SK-N-DZ (cell line): ENCODE measurements around a stretch of chr3.

DNA sequence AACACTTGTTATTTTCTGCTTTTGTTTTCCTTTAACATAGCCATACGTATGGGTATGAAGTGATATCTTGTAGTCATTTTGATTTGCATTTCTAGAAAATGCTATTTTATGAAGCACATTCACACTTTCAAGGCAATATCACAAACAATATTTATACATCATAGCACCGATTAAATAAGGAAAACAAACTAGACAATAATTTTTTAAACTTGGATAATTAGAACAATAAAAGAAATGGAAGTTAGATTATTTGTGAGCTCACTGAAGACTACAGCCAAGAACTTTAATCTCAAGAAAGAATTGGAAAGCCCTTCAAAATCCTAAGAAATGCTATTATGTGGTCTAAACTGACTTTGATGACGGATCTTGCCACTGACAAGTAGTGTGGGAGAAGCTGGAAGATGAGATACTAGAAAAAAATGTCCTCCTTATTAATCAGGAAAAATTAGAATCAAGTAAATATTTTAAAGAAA is 15.3 kb downstream of the RTP3 start:
RAMPAGE:
- cytosol, long total RNA = no peak
- nucleus, long total RNA = no peak

DNA sequence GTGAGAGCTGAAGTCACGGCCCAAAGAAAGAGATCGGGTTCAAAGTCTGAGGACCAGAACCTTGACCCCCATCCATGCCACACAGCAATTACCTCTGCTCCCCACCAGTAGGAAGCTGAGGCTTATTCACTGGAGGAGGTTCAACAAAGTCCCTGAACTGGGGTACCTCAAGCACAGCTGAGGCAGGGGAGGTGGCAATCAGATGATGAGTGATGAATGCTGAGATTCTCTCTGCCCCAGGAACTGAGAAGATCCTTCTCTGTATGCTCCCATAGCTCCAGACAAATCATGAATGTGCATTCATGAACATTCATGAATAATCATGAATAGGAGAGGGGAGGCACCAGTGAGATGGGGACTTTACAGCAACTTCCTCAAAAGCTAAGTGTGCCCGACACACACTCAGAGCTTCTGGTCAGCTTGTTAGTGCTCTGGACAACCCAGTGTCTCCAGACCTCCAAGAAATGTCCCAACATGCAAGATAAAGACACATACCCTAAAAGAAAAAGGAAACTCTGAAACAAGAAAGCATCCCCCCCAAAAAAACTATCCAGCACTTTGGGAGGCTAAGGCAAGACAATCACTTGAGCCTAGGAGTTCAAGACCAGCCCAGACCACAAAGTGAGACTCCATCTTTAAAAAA is 24.3 kb downstream of the LRRC2 start:
RAMPAGE:
- cytosol, long total RNA = no peak
- nucleus, long total RNA = no peak

RAMPAGE:
- cytosol, long total RNA = no peak
- nucleus, long total RNA = no peak
These were observed 12.8 kb downstream of the FAM240A start for GRCh38 chr3:46625106-46625468.

RAMPAGE:
- cytosol, long total RNA = no peak
- nucleus, long total RNA = no peak
These were observed 20.4 kb downstream of the FAM240A start for GRCh38 chr3:46632741-46633125.

RAMPAGE:
- cytosol, long total RNA = no peak
- nucleus, long total RNA = no peak
These were observed 1.3 kb upstream of the TMIE start for GRCh38 chr3:46699920-46700280.

RAMPAGE:
- cytosol, long total RNA = no peak
- nucleus, long total RNA = no peak
These were observed 51.5 kb downstream of the MYL3 start for GRCh38 chr3:46811634-46812340.

GRCh38 chr3:46868894-46869520 is 5.8 kb upstream of the MYL3 start:
RAMPAGE:
- cytosol, long total RNA = no peak
- nucleus, long total RNA = no peak

RAMPAGE:
- cytosol, long total RNA = no peak
- nucleus, long total RNA = no peak
These were observed 16.1 kb downstream of the PTH1R start for GRCh38 chr3:46893429-46894135.

DNA sequence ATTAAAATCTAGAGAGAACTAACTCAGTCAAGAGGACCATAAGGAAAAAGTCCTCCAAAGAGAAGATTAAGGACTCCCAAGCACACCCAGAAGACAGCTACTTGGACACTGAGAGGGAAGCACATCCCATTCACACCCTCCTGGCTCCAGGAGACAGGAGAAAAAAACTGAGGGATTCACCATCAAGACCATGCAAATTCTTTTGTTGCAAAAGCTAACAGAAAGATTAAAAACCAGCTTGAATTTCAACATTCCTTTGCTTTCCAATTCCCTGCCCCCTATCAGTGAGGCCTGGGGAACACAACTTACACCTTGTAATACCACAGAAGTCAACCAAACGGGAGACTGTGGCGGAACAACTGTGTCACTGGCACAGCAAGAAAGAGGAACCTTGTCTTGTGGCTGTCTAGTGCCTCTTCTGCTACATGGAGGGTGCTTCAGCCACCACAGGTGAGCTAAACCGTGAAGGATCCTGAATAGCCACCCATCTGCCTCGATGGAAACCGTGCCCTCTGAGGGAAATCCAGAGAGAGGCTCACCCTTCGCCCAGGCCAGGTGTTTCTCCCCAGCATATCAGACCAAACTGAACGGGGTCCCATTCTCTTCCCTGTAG is 11.5 kb downstream of the CCDC12 start:
RAMPAGE:
- cytosol, long total RNA = no peak
- nucleus, long total RNA = no peak

DNA sequence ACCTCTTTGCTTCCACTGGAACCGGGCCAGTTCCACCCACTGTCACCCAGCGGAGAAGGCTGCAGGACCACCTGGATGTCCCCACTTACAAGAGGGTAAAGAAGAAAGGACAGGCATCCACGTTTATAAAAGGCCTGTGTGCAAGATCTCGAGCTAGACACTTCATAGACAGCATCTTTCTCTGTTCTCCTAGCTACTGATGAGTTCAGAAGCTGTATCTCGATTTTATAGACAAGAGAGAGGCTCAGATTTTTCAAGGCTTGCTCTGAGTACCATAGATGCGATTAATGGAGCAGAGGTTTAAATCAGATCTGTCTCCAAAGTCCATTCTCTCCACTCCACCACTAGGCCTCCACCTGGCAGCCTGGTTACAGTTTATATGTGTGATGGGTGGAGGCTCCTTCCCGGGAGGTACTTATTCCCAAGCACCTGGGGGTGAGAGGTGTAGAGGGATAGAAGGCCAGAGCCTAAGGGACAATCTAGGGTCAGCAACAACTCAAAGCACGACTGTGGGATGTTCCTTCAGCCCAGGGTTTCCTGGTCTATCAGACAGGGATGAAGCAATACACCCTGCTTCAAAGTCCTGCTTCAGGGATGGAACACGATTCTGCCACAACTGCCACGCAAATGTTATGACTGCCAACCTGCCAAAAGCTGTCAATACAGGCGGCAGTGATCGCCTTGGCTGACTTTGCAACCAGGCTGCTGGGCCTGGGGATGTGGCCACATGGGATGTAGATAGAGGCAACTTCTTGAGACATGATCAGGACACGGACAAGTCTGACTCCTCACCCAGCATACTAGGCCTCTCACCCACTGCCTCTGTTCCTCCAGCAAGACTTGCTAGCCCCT is 8.0 kb downstream of the CCDC12 start:
RAMPAGE:
- cytosol, long total RNA = no peak
- nucleus, long total RNA = no peak

GRCh38 chr3:46970767-46971202 is 5.8 kb downstream of the CCDC12 start:
RAMPAGE:
- cytosol, long total RNA = no peak
- nucleus, long total RNA = no peak

RAMPAGE:
- cytosol, long total RNA = no peak
- nucleus, long total RNA = no peak
These were observed 24.1 kb downstream of the NBEAL2 start for GRCh38 chr3:47003558-47004016.

DNA sequence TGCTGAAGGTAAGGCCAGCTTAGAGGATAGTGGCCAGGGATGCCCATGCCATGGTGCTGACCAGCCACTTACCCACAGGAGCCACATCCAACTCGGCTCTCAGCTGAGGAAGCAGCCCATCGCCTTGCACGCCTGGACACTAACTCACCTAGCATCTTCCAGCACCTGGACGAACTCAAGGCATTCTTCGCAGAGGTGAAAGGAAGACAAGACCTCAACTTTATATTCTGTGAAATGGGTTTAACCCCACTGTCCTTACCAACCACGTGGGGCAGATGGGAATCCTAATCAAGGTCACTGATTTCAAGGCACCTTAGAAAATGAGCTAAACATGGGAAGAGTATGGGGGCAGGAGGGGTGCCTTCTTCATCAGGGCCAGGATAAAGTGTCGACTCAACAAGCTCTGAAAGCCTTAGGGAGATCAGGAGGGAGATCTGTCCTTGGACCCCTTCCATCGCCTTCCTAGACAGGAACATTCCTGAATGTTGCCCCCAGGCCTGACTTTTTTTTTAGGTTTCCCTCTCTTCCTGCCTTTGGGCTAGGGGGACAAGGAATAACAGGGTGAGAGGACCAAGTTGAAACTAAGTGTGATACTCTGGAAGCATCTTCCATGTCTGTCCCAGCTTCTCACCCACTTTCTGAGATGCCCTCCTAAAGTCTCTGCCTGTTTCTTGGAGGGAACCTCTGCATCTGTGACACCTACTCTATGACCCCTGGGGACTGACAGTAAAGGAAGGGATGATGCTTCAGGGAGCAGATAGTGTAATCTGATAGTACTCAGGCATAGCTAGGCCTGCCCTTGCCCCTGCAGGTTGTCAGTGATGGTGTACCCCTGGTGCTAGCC is 27.0 kb downstream of the NBEAL2 start:
RAMPAGE:
- cytosol, long total RNA = no peak
- nucleus, long total RNA = no peak

DNA sequence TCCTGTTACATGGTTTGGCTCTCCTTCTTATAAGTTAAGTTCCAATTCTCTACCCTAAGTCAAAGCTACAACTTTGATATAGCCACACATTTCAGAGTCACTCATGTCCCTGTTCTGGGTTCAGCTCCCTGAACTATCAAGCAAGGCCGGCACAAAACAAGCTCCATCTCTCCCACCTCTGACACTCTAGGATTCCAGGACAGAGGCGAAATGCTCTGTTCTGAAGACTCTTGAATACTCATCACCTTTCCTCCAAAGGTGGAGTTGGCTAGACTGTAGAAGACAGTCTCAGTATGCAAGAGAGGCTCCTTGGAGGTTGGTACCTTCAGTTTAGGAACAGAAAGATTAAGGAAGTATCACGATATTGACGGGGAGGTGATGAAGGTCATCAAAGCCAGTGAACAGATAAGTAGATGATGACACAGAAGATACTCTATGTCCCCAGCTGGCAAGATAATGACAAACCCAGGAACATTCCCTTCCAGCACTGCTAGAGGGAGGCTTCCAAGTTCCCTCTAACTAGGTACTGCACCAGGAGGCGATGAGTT is 40.6 kb downstream of the NBEAL2 start:
RAMPAGE:
- cytosol, long total RNA = no peak
- nucleus, long total RNA = no peak

DNA sequence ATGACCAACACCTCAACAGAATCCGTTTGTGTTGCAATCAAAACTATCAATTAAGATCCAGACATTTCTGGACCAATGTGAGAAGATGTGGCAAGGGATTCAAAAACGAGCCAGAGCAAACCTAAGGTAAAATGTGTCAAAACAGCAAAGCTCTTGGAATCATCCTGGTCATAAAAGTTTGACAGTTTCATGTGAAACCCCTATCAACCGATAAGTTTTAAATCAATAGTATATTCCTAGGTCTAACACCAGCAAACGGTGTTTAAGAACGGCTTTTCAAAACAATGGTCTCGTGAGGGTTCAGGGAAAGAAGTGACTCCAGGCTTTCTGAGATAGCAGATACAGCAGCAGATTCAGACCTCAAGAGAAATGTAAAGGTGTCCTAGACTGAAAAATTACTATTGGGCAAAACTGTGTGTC is 1.4 kb downstream of the SETD2 start:
RAMPAGE:
- cytosol, long total RNA = no peak
- nucleus, long total RNA = no peak

DNA sequence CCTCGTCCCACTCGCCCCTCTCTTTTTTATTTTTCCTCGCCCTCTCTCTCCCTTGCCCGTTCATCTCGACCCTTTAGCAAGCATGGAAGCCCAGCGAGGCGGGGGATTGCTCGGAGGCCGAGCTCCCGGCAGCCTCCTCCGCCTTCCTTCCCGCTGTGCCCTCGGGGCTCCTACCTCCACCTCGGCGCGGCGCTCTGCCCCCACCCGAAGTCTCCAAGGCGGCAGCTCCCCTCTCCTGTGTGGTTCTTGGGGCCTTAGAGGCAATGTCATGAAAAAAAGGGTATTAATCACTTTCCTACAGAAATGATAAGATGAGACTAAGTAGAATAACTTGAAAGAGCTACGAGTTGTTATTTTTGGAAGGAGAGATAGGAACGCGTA is 703 bp upstream of the SETD2 start:
RAMPAGE:
- cytosol, long total RNA = no peak
- nucleus, long total RNA = no peak

DNA sequence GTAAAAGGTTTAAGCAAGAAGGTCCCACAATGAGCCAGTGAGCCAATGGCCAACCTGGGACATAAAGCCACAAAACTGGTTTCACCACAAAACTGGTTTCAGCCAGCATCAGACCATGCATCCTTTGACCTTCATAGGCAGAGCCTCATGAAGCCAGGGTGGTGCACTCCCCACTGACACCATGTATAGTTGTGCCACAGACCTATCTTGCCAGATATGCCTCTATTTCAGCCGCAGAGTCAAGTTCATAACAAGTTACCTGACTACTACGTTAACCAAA is 41.9 kb downstream of the SCAP start:
RAMPAGE:
- cytosol, long total RNA = no peak
- nucleus, long total RNA = no peak

RAMPAGE:
- cytosol, long total RNA = no peak
- nucleus, long total RNA = no peak
These were observed 2.3 kb upstream of the ELP6 start for GRCh38 chr3:47515798-47516268.

DNA sequence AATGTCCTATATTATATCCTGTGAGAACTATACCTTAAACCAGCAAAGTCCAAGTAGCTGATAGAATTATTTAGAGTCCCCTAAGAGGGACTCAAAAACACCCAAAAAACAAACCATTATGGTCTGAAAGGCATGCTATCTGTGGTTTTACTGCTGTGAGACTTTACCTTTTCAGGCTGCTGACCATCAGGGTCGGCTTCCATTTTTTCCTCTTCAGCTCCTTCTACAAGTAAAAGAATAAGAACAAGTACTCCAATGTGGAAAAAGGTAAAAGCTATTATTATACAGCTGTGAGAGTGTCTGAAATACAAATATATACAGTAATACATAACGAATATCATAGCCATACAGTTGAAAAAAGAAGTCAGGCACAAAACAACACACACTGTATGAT is 59.9 kb upstream of the CSPG5 start:
RAMPAGE:
- cytosol, long total RNA = no peak
- nucleus, long total RNA = no peak

DNA sequence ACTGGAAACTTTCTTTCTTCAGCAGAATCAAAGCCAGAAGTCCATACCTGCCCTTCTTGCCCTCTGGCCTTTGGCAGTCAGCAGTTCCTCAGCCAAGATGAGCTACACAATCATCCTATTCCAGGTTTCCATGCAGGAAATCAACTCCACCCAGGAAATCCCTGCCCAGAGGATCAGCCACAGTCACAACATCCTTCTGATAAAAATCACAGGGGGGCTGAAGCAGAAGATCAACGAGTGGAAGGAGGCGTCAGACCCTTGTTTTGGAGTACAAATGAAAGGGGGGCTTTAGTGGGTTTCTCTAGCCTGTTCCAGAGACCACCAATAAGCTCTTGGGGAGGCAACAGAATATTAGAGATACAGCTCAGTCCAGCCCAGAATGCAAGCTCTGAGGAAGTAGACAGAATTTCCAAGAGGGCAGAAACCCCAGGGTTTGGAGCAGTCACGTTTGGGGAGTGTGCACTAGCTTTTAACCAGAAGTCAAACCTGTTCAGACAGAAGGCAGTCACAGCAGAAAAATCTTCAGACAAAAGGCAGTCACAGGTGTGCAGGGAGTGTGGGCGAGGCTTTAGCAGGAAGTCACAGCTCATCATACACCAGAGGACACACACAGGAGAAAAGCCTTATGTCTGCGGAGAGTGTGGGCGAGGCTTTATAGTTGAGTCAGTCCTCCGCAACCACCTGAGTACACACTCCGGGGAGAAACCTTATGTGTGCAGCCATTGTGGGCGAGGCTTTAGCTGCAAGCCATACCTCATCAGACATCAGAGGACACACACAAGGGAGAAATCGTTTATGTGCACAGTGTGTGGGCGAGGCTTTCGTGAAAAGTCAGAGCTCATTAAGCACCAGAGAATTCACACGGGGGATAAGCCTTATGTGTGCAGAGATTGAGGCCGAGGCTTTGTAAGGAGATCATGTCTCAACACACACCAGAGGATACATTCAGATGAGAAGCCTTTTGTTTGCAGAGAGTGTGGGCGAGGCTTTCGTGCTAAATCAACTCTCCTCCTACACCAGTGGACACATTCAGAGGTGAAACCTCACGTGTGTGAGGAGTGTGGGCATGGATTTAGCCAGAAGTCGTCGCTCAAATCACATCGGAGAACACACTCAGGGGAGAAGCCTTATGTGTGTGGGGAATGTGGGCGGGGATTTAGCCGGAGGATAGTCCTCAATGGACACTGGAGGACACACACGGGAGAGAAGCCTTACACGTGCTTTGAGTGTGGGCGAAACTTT is 27.4 kb downstream of the ZNF589 start:
RAMPAGE:
- cytosol, long total RNA = no peak
- nucleus, long total RNA = no peak